Esophagus muscularis mucosa (tissue), 4 donors: ENCODE results near the gene OBP2B.

- PRO-cap = no peak
- RAMPAGE, long total RNA, 4 experiments = no peak in any of the 4 experiments
These were observed 1.2 kb downstream of the RAPGEF1 start for GRCh38 chr9:131738662-131739144.

- PRO-cap = no peak
- RAMPAGE, long total RNA, 4 experiments = no peak in any of the 4 experiments
These were observed 75.1 kb downstream of the MED27 start for GRCh38 chr9:132004478-132005108.

DNA sequence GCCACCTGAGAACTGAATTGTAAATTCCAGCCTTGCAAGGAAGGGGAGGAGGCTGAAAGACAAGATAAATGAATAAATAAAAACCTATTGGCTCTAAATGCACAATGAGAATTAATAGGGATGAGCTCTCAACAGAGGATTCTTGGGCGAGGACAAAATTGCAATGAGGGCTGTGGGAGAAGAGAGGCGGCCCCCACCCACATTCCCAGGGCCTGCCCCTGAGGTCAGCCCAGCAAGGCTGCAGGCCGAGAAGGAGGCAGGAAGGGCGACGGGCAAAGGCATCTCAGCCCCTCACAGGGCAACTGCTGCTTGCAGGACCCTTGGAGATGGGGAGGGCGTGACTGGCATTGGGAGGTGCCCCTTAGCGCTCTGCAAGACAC lies 8.4 kb downstream of the NTNG2 start:
- PRO-cap = no peak
- RAMPAGE, long total RNA, 4 experiments = no peak in any of the 4 experiments

GRCh38 chr9:132263441-132263977 lies 91.3 kb downstream of the SETX start:
- PRO-cap = no peak
- RAMPAGE, long total RNA, 4 experiments = no peak in any of the 4 experiments

DNA sequence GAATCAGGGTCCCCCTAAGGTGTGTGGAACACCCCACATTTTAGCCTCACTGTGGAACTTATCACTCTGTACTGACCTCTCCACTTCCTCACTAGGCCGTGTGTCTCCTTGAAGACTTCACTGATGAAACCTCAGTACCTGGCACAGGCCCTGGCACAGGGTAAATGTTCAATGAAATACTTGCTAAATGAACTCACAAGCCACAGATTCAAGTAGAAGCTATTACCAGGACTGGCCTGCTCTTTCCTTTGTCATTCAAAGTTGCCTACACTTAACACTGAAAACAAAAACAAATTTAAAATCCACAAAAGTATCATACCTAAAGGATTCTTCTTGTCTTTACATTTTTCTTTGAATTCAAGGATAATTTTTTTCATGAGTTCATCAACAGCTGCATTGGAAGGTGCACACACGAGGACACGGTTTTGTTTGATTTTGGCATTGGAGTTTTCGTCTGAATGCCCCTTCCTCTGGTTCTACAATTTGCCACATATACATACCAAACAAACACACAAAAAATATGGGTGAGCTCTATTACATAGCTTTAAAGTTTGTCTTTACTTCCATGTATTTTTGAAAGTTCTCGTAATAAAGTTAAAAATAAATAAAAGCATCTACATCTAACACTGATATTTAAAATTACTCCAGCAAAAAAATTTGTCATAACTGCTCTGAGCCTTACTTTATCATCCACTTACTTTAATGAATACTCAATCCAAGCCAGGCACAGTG lies 59.1 kb downstream of the SETX start:
- PRO-cap = no peak
- RAMPAGE, long total RNA, 4 experiments = no peak in any of the 4 experiments

DNA sequence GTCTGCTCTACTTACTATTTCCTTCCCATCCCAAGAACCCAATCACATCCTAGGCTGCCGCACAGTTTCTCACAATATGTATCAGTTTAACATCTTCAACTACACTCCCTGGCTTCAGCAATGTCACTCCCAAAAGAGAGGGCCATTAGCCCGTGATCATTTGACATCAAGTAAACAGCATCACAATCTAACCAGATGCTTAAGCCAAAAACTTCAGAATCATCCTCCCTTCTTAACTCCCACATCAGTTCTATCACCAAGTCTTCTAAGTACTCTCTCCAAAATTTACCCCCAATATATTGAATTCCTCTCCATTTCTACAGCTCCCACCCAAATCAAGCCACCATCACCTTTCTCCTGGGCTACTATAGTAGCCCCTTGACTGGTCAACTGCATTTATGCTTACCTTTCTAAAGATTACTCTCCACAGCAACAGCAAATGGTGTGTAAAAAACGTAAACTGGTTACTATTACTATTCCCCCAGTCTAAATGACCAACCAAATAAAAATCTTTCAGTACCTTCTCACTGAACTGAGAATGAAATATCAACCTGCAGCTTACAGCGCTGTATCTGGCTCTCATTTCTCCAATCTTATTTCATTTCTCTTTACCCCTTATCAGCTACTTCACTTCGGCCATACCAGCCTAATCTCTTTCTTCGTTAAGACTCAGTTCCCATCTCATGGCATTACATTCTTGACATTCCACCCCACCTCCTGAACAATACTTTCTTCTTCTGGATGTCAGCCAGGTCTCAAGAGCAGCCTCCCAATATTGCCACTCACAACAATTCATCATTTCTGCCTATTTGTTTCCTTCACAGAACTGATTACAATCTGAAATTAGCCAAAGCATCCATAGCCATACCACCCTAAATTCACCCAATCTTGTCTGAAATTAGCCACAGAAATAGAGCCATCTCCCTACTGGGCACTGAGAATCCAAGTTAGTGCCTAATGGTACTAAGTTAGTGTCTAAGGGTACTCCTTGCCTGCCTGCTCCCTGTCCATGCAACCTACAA lies 35.6 kb downstream of the SETX start:
- PRO-cap = no peak
- RAMPAGE, long total RNA, 4 experiments = no peak in any of the 4 experiments

- PRO-cap = no peak
- RAMPAGE, long total RNA, 4 experiments = no peak in any of the 4 experiments
These were observed 77.0 kb downstream of the CFAP77 start for GRCh38 chr9:132486972-132487384.

GRCh38 chr9:132729875-132730748 lies 59.8 kb downstream of the GTF3C4 start:
- PRO-cap = no peak
- RAMPAGE, long total RNA, 4 experiments = no peak in any of the 4 experiments

DNA sequence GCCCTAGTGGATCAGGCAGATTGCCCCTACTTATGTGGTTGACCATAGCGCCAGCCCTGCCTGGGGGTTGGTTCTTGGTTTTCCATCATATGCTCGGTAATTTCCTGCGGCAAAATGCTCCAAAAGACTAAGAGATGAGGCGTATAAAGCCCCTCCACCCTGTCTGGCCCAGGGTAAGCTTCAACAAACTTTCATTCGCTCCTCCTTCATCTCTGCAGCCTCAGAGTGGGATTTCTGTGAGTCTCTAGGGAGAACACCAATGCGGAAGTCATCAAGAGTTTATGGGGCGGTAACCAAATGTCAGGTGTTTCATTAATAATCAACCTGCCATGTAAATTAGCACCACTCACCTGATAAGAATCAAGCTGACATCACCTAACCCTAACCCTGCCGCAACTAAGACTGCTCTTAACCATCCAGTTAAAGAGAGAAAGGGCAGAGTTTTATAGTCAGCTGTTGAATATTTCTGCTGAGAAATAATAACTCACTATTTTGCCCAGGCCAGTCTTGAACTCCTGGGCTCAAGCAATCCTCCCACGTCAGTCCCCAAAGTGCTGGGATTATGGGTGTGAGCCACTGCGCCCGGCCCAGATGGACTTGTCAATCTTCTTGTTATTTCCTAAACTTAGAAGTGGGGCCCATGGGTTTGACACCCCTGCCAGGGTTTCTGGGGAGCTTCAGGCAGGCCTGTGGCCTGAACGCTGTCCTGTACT lies 7.8 kb upstream of the GFI1B start:
- PRO-cap = no peak
- RAMPAGE, long total RNA, 4 experiments = no peak in any of the 4 experiments

GRCh38 chr9:133080959-133081679 lies 19.3 kb downstream of the CEL start:
- PRO-cap = no peak
- RAMPAGE, long total RNA, 4 experiments = no peak in any of the 4 experiments

- PRO-cap = no peak
- RAMPAGE, long total RNA, 4 experiments = no peak in any of the 4 experiments
These were observed 8.0 kb downstream of the RALGDS start for GRCh38 chr9:133112658-133113768.

- PRO-cap = no peak
- RAMPAGE, long total RNA, 4 experiments = no peak in any of the 4 experiments
These were observed 6.3 kb downstream of the RALGDS start for GRCh38 chr9:133114447-133115362.

- PRO-cap = bidirectional peak, plus-strand start at chr9:133119937, minus-strand start at chr9:133119841; bidirectional peak, plus-strand start at chr9:133120449, minus-strand start at chr9:133120142
- RAMPAGE, long total RNA, 4 experiments = no peak in any of the 4 experiments
These were observed 883 bp downstream of the RALGDS start for GRCh38 chr9:133119870-133120844.

DNA sequence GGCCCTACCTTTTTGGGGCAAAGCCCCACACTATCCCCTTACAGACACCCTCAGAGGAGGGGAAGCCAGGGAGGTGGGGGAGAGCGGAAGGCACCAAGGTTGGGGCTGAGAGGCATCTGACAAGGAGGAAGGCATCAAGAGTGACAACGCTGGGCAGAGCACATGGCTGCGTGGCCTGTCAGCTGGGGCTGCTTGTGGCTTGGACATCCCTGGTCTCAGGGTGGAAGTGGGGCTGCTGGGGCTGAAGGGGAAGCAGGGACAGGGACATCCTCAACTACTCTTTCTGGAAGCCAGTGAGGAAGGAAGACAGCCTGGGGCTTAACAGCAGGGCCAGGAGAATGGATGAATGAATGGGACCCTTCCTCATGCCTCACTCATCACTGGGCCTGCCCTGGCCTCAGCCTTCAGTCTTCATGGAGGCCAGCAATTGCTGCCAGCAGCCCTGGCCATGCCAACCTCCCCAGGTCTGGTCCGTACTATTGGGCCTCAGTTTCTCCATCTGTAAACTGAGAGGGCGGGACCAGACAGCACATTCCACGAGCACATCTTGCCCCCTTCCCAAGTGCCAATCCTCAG lies 976 bp upstream of the RALGDS start:
- PRO-cap = no peak
- RAMPAGE, long total RNA, 4 experiments = no peak in any of the 4 experiments

GRCh38 chr9:133148707-133149865 lies 14.6 kb downstream of the GBGT1 start:
- PRO-cap = bidirectional peak, plus-strand start at chr9:133148927, minus-strand start at chr9:133148885; bidirectional peak, plus-strand start at chr9:133149358, minus-strand start at chr9:133149239; bidirectional peak, plus-strand start at chr9:133149663, minus-strand start at chr9:133149433
- RAMPAGE, long total RNA, 4 experiments = no peak in any of the 4 experiments

GRCh38 chr9:133208739-133209798 lies at the start of gene OBP2B:
OBP2B (minus strand) TSS chr9:133209250.
- PRO-cap = no peak
- RAMPAGE, long total RNA, 4 experiments = no peak in any of the 4 experiments

DNA sequence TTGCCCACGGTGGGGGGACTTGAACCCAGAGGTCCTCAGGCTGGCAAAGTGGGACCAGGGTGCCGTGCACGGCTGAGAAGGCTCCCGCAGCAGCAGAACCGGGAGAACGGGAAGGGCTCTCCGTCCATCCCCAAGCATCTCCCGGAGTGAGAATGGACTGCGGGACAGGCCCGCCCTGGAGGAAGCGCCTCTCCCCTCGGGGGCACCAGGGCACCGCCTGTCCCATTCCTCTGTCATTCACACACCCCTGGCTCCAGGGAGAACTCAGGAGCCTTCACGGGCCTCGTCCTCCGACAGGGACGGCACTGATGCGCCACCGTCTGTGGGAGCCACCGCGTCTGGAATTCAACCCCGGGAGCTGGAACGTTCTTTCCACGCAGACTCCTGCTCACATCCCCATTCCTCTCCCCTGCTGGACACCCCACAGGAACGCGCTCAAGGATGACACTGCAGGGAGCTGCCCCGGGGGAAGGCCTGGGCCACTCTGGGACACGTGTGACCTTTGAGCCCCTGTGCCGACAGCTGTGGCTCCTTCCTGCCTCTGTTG lies 16.4 kb upstream of the OBP2B start:
- PRO-cap = no peak
- RAMPAGE, long total RNA, 4 experiments = no peak in any of the 4 experiments

DNA sequence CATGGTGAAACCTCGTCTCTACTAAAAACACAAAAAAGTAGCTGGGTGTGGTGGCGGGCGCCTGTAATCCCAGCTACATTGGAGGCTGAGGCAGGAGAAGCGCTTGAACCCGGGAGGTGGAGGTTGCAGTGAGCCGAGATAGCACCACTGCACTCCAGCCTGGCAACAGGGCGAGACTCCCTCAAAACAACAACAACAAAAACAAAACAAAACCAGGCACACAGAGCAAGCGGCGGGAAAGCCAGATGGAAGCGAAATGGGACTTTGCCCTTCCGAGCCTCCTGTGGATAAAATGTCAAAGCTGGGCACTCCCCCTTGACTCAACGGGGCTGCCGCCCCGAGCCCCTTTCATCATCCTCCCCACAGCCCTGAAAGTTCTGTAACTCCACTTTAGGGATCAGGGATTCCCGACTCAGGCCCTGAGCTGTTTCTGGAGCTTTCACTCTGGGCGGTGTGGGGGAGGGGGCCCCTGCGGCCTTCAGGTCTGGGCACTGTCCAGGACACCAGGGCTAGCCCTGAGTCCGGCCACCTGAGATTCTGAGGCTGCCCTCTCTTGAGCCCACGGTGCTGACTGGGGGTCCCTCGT lies 30.5 kb upstream of the OBP2B start:
- PRO-cap = no peak
- RAMPAGE, long total RNA, 4 experiments = no peak in any of the 4 experiments

DNA sequence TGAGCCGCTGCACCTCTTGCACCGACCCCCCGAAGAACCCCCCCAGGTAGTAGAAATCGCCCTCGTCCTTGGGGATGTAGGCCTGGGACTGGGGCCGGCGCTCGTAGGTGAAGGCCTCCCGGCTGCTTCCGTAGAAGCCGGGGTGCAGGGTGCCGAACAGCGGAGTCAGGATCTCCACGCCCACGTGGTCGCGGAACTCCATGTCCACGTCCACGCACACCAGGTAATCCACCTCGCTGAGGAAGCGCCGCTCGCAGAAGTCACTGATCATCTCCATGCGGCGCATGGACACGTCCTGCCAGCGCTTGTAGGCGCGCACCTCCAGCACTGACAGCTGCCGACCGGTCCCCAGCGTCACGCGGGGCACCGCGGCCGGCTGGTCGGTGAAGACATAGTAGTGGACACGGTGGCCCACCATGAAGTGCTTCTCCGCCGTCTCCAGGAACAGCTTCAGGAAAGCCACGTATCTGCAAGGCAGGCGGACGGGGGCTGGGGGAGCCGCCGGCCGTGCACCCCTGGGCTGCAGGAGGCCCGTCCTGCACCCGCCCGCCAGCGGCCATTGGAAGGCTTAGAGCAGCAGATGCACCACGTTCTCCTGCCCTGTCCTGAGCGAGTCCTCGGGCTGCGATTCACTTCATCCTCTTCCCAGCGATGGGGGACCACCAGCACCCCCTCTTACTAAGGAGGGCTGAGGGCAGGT lies 47.0 kb upstream of the OBP2B start:
- PRO-cap = no peak
- RAMPAGE, long total RNA, 4 experiments = no peak in any of the 4 experiments

- PRO-cap = no peak
- RAMPAGE, long total RNA, 4 experiments = no peak in any of the 4 experiments
These were observed 48.9 kb upstream of the OBP2B start for GRCh38 chr9:133257811-133258535.